A375 (cell line): ENCODE results near the genes GHRH, SRC and ACTR5.

GRCh38 chr20:36835322-36836041 is 27.9 kb downstream of the SOGA1 start:
- RAMPAGE, long total RNA = no peak

GRCh38 chr20:36854105-36854794 is 9.1 kb downstream of the SOGA1 start:
- RAMPAGE, long total RNA = no peak

DNA sequence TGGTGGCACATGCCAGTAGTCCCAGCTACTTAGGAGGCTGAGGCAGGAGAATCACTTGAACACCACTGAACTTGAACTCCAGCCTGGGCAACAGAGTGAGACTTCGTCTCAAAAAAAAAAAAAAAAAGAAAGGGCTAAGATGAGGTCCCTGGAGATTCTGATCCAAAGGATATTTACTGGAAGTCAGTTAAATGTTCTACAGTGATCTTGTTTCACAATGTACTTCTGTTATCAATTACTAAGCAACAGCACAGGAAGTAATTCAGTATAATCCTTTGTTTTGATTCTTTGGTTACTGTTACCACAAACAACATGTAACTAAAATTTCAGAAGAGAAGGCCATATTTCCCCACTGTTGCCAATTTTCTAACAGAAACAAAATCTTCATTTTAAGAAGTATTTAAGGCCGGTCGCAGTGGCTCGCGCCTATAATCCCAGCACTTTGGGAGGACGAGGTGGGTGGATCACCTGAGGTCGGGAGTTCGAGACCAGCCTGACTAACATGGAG is 7.2 kb downstream of the SAMHD1 start:
- RAMPAGE, long total RNA = no peak

- RAMPAGE, long total RNA = no peak
Measured at GRCh38 chr20:37228270-37228737, 33.3 kb downstream of the GHRH start.

DNA sequence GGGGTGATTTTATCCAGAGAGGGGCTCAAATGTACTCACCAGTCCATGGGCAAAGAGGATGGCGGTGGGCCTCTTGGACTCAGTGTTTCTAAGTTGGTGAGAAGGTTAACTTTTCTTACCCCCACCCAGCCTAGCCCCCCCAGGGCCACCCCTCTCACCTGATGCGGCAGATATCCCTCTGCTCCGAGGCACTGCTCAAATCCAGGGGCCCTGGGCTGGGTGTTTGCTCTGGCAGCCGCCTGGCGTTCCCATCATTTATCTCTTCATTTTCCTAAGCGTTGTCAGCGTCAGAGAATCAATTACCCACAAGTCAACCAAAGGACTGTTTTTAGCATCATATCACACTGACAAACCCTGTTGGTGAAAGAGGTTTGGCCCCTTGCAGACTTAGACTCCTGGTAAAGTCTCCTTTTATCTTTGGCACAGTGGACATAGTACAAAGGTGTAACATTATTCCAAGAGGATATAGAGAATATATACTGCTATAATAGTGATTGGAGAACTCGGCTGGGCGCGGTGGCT is at the start of gene GHRH:
GHRH (minus strand) TSS at position 230 of the 522 bp plus-strand sequence.
- RAMPAGE, long total RNA = no peak

- RAMPAGE, long total RNA = no peak
Measured at GRCh38 chr20:37294644-37295464, 5.4 kb downstream of the MANBAL start.

GRCh38 chr20:37345522-37346507 is at the start of gene SRC:
Gene SRC, plus strand, starts transcription at chr20:37346140.
- RAMPAGE, long total RNA = no peak

DNA sequence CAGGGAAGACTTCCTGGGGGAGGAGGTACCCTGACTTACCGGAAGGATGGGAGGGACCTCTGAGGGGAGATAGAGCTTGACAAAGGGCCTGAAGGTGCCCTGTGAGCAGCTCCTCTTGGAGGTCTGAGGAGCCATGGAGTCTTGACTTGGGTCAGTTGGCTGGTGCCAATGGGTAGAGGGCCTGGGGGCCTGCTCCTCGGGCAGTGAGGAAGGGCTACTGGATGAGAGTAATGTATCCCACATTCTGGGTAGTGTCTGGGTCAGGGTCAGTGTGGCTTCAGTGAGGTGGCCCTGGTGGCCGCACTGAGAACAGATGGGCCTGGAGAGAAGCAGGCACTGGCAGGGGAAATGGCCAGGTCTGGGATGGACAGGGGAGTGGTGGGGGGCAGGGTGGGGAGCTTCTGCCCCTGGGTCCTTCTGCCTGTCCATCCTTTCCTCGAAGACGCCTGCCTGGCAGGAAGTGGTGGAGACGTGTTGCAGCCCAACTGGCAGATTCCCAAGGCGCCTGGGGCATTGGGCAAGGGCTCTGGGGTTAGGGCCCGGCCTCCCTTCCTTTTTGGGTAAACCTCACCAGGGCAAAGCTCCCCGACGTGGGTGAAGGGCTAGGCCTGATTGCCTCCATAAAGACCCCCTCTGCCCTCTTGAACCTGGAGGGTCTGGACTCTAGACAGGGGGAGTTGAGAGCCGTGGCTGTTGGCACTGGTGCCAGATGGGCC is 10.4 kb downstream of the SRC start:
- RAMPAGE, long total RNA = no peak

GRCh38 chr20:37411525-37411884 is 65.6 kb downstream of the SRC start:
- RAMPAGE, long total RNA = no peak

GRCh38 chr20:37520200-37520827 is 736 bp upstream of the NNAT start:
- RAMPAGE, long total RNA = no peak

GRCh38 chr20:37988765-37989370 is 44.4 kb downstream of the TTI1 start:
- RAMPAGE, long total RNA = no peak

- RAMPAGE, long total RNA = no peak
Measured at GRCh38 chr20:38011305-38011898, 21.9 kb downstream of the TTI1 start.

DNA sequence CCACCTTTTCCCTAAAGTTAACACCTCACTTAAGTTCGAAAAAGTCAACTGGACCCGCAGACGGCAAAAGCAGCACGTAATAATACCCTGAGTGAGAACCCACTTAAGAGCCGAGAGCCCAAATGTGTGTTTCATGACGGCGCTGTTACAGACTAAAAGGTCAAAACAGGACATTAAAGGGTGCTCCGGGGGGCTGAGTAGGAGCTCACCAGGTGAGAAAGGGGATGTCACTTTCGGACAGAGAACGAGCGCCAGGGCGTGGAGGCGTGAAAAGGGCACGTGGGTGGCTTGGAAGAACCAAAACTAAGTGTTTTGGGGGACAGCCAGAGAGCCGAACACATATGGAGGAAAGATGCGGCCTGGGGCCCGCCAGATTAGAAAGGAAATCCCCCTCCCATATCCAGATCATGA is 345 bp downstream of the TTI1 start:
- RAMPAGE, long total RNA = no peak

GRCh38 chr20:38095443-38095712 is 61.8 kb downstream of the RPRD1B start:
- RAMPAGE, long total RNA = no peak

GRCh38 chr20:38139698-38140430 is 25.2 kb downstream of the TGM2 start:
- RAMPAGE, long total RNA = no peak

- RAMPAGE, long total RNA = no peak
Measured at GRCh38 chr20:38190657-38191140, 25.6 kb upstream of the TGM2 start.

- RAMPAGE, long total RNA = no peak
Measured at GRCh38 chr20:38317292-38317726, 13.4 kb downstream of the BPI start.

GRCh38 chr20:38504858-38505565 is 32.4 kb downstream of the RALGAPB start:
- RAMPAGE, long total RNA = no peak

DNA sequence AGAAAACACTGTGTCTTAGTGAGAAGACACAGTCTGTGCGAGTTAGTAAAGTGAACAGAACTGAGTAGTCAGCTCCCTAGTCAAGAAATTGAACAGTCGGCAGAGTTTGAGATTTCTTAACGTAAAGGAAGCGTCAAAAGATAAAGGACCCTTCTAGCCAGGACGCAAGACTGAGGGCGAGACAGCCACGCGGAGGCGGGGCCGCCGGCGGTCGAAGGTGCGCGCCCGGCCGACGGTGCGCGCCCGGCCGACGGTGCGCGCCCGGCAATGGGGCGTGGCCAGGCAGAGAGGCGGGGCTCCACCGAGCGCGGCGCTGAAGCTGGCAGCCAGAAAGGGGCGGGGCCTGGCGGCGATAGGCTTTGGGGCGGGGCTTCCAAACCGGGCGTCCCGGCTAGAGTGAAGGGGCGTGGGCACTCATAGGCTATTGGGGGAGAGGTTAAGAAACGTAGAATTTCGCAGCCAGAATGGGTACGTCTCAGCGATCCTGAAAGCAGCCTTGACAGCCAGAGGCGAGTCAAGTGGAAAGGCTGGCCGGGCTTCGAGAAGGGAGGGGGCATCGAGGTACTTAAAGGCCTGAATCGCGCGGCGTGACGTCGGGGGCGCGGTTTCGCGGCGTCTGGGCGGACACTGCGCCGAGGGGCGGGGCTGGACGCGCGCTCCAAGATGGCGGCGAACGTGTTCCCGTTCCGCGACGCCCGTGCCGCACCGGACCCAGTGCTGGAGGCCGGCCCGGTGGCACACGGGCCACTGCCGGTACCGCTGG is at the start of gene ACTR5:
ACTR5 (plus strand) TSS at position 645 of the 763 bp plus-strand sequence.
- RAMPAGE, long total RNA = no peak

DNA sequence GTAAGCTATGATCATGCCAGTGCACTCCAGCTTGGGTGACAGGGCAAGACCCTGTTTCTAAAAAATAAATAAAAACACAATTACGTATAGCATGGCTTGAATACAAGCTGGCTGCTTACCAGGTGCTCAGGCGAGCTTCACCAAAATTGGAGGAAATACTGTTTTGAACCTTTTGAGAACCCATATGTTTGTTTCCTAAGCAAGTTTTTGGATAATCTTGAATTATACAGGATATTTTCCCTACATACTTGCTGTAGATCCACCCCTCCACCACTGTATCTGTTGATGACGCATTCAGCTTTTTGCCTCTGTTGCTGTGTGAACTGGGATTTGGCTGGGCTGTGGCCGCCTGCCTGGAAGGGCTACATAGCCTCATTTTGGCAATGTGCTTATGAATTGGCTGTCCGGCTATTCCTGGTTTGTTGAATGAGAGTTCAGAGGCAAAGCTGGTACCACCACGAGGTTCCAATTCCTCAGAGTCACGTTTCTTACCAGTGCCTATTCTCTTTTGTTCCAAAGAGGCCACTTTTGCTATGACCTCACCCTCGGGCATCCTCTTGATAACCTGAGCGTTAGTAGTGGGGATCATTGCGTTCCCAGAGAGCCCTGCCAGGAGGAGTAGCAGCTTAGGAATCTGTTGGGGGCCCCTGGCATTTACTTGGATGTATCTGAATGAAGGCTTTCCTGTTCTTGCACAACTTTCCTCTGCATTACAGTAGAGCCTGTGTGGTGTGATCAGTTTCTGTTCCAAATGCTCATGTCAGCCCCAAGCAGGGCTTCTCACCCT is 6.3 kb downstream of the FAM83D start:
- RAMPAGE, long total RNA = no peak